GM23338 (cell line): Measurements from ENCODE around the genes EPHA8, HTR1D and IL22RA1.

DNA sequence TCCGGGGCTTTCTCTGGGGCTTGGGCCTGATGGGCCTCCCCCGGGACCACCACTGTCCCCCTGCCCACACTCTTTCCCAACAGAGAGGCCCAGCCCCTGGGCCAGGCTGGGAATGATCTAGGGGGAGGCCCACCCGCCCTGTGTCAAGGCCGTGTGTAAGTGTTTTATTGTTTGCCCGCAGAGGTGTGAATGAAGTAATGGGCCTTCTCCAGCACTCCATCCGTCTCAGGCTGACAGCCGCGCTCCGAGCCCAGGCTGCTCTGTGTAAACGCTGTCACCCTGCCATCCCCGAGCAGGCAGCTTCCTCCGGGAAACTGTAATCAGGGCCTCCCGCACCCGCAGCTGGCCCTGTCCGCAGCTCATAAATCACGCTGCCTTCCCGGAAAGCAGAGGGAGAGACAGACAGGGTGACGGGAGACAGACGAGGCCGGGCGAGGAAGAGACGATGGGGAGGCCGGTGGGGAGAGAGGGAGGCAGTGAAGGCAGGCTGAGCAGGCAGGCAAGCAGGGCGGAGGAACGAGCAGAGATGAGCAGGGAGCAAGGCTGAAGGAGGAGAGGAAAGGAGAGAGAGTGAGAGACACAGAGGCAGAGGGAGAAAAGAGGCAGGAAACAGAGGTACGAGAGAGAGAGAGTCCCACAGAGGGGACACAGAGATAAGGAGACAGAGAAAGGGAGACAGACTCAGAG lies 109.6 kb upstream of the ZBTB40 start:
- PRO-cap, result no peak
- RAMPAGE, long total RNA, result no peak

DNA sequence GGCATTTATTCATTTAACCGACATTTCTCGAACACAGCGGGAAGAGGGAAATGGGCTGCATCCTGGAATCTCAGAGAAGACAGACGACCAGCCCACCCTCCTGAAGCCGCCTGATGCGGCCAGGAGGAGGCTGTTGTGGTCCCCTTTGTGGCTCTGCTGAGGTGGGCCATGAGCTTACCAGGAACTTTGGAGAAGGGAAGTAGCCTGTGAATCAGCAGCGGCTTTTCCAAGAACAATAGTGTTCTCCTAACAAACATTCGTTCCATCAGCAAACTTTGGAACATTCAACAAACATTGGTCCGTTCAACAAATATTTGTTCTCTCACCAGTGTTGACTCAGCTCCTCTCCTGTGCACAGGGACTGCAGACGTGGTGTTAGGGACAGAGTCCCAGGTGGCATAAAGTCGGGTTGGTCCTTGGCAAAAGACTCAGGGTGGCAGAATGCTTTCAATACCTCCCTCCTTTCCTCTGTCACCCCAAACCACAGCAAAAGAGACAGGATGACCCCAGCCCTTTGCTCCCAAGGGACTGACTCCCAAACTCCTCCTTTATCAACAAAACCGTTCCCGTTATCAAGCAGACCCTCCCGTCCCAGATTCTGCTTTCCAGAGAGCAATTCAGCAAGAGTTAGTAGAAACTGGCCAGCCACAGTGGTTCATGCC lies 103.2 kb upstream of the ZBTB40 start:
- PRO-cap, result no peak
- RAMPAGE, long total RNA, result no peak

DNA sequence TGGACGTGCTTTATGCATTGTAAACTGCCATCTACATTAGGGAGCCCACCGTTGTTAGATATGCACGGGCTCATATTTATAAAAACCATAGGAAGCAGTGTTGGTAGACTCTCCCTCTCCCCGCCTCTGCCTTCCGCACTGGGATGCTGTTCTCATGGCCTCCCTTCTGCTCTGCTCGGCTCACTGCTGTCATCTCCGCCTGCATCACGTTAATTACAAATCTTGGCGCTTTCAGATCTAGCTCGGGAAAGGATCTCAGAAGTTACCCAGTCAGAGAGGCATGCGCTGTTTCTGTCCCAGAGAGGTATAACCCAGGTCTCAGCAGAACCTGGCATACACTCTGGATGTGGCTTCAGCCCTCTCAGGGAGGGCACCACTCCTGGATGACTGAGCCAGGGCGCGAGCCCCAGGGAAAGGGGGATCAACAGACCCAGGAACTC lies 101.6 kb upstream of the ZBTB40 start:
- PRO-cap, result no peak
- RAMPAGE, long total RNA, result no peak

GRCh38 chr1:22563202-22563663 lies at the start of gene EPHA8:
Gene EPHA8, plus strand, starts transcription at chr1:22563489.
- PRO-cap, result bidirectional peak, plus-strand start at chr1:22563507, minus-strand start at chr1:22563397
- RAMPAGE, long total RNA, result no peak

DNA sequence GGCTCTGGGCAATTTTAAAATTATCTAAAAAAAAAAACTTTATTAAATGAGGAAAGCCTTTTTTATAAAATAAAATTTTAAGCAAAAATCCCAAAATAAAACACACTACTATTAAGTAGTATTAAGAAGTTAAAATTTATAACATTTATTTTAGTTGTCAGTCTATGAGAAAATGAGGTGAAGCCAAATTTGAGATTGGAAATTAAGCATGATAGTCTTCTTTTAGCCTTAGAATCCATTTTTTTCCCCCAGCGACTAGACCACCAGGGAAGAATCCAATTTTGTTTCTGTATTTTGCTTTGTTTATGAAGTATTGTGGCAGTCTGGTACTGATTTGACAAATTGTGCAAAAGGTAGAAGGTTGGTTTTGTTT lies 7.8 kb downstream of the KDM1A start:
- PRO-cap, result no peak
- RAMPAGE, long total RNA, result no peak

DNA sequence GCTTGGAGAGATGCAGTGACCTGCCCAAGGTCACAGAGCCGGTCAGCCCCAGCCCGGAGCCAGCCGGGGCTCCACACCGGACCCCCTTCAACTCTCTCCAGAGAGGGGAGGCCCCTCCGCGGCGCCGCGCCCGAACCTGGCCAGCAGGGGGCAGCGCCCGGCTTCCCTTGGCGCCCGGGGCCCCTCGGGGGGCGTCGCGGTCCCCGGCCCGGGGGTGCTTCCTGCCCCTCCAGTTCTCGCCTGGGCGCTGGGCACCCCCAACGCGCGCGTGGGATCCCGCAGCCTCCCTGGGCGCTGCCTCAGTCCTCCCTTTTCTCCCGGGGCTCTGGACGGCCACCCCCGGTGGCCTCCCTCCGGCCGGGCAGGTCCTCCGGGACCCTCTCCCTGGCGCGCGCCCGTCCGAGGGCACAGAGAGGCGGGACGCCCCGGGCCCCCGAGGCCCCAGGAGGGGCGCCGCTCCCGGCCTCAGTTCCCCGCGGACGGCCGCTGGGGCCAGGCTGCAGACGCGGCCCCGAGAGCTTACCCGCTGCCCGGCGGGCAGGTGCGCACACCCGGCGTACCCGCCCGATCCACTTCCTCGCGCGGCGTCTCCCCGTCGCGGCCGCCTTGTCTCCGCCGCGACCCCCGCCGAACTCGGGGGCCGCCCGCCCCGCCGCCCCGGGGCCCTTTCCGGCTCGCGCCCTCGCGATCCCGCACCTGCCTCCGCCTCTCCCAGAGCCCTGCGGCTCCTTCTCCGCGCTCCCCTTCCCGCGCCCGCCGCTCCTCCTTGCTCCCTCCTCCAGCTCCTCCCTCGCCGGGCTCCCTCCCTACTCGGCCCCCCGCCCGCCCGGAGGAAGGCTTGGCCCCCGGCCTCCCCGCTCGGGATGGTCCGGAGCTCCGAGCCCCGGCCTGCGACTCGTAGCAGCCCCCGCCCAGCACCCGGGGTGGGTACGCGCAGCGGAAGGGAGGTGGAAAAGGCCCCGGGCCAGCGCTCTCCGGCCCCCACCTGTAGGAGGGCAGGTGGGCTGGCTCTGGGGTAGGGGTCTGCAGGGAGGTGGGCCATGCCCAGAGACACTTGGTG lies at the start of gene HTR1D:
TSS of gene HTR1D (minus strand) at position 735 of the 1,060 bp plus-strand sequence.
- PRO-cap, result bidirectional peak, plus-strand start at position 831 of the sequence, minus-strand start at position 732 of the sequence; bidirectional peak, plus-strand start at position 900 of the sequence, minus-strand start at position 897 of the sequence
- RAMPAGE, long total RNA, result no peak

DNA sequence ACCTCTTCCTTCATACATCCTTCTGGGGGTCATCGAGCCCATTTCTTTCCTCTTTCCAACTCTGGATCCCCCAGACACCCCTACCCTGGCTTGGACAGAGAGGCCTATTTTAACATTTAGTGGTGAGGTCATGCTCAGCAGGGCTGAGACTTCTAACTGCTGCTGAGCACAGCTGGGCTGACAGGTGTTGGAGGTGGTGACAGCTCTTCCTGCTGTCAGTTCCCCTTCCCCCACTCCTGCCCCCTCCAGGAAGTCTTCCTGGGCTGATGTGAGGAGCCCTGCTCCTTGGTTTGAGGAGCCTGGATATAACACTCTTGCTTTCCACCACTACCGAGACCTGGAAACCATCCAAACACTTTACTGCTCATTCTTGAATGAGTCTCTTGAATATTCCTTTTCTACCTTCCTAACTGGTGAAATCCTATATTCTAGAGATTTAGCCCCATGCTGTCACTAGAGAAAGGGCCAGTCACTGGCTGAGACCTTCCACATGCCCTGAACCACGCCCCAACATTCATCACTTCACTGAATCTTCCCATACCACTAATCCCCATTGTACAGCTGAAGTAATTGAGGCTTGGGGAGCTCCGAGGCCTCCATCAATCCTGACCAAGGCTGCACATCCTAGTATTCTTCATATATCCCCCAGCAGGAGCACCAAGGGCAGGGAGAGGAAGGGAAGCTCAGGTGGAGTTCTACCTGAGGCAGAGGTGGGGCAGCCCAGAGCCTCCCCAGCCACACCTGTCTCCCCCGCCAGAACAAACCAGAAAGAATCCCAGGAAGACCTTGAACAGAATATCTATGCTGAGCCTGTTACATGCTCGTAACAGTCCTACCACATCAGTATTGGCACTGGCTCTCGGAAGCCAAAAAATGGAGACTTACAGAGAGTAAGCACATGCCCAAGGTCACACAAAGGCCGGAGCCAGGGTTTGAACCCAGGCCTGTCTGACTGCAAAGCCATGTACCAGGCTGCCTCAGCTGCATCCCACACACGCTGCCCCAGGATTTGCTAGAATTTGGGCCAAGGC lies 4.9 kb downstream of the E2F2 start:
- PRO-cap, result no peak
- RAMPAGE, long total RNA, result no peak

- PRO-cap, result no peak
- RAMPAGE, long total RNA, result no peak
These were observed 1.8 kb upstream of the ID3 start for GRCh38 chr1:23561083-23561543.

DNA sequence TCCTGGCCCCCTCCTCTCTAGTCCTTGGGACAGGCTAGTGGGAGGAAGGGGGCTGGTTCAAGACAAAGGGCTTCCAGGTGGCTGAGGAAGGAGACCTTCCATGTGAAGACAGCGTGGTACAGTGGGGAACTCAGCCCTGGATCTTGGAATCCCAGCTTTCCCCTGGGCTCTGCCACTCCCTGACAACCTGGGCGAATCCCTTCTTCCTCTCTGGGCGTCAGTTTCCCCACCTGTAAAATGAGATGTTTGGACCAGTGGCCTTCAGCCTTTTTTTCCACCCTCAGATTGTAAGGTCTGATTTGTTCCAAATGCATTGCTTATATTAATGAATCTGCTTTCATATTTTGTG lies 9.9 kb upstream of the ID3 start:
- PRO-cap, result bidirectional peak, plus-strand start at position 101 of the sequence, minus-strand start at position 123 of the sequence
- RAMPAGE, long total RNA, result no peak

GRCh38 chr1:23618983-23620182 lies 60.1 kb upstream of the ID3 start:
- PRO-cap, result bidirectional peak, plus-strand start at chr1:23619947, minus-strand start at chr1:23619851
- RAMPAGE, long total RNA, result no peak

DNA sequence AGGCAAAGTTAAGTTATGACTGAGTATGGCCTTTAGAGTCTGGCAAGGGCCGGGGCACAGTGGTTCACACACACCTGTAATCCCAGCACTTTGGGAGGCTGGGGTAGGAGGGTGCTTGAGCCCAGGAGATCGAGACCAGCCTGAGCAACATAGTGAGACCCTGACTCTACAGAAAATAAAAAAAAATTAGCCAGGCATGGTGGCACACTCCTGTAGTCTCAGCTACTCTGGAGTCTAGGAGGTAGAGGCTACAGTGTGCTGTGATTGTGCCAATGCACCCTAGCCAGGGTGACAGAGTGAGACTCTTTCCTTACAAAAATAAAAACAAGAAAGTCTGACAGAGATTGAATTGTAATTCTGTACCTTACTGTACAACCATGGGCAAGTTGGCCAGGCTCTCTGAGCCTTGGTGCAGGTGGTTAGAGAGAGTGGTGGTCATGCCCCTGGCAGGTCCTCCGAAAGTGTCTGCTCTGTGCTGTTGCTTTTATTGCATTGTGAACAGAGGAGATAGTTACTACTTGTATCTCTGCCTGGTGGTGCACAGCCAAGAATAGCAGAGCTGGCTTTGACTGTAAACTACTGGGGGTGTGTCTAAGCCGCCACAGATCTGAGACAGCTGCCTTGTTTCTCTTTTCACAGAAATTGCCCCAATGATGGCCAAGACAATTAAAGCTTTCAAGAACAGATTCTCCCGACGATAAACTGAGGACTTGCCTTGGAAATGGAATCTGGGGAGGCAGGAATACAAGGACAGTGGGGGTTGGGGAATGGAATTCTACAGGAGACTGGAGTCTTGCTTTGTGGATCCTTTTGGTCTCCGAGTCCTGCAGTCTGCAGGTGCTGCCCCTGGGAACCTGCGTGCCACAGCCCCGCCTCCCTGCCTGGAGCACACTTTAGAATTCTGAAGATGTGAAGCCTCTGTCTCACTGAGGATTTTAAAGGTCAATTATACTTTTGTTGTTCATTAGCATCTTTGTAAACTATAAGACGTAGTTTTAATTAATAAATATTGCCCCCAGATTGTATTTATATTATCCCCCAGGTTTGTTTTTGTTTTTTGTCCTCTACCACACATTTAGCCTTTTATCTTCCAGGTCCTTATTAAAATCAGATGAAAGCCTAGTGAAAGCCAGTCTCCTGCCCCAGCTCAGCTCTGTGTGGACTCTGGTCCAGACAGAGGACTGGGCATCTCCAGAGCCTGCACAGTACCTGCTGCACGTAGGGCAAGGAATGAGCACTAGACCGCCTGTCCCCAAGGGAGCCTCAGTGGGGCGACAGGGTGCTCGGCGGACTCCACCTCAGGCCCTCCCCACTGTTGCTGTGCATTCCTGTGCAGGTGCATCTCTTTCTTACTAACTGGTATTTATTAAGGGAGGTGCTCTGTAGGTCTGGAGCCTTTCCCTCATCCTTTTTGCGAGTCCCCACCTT lies 16.1 kb downstream of the ELOA start:
- PRO-cap, result no peak
- RAMPAGE, long total RNA, result no peak

DNA sequence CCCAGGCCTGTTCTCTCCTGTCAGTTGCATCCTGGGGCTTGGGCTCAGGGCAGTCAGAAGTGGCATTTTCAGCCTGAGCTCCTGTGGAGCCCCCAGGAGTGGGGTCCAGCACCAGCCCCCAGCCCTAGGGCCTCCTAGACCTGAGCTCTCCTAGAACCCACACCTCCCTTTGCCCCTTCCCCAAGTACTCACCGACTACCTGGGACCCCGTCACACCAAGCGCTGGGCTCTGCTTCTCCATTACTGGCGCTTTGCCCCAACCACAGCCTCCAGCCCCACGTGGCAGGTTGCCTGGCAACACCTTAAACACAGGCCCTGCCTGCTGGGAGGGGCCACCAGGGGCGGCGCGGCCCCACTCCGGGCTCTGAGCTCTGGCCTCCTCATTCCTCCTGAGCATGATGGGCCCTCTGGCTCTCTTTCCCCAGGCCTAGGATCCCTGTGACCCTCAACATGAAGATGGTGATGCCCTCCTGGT lies 2.4 kb downstream of the LYPLA2 start:
- PRO-cap, result no peak
- RAMPAGE, long total RNA, result no peak

GRCh38 chr1:23837775-23838152 lies 12.5 kb upstream of the HMGCL start:
- PRO-cap, result bidirectional peak, plus-strand start at chr1:23838074, minus-strand start at chr1:23837955
- RAMPAGE, long total RNA, result no peak

- PRO-cap, result unidirectional peak, plus-strand start at chr1:23867896
- RAMPAGE, long total RNA, result no peak
These were observed 522 bp downstream of the FUCA1 start for GRCh38 chr1:23867401-23868135.

DNA sequence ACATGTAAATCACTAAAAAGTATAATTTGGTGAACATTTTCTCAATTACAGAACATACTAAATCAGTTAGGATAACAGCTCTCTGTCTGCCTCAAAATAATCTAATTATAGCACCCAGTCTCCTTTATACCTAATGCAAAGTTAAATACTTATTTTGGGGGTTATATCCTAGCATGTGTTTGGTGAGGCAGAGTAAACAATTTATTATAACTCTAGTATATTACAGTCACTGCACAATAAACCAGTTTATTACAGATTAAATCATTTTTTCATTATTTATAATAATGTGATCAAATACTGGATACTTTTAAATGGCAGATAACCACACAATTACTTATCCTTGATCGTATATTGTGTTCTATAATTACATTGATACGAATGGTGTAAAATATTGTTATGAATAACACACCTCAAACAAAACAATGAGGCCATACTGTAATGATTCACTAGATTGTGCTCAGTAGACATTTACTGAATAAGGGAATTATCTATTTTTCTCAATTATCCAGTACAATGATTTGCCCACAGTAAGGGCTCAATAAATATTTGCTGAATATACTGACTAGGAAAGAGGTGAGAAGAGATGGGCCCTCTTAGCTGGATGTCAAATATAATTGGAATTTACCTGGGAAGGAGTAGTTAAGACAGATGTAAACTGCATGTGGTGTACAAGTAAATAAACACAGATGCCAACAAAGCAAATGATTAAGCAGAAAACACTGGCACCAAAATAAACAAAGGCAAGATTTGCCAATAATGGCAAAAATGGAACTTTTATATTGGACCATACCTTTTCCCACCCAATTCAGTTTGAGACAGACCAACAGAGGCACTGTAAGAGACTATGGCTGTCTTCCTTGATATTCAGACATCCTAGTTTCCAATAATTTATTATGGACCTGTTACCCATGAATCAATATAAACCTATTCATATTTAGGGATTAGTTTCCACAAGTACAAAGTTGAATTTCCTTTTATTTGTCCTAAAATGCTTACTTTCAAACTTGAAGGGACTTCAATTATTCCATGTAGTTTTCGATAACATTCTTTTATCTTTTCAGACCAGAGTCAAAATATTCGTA lies 7.2 kb downstream of the PNRC2 start:
- PRO-cap, result no peak
- RAMPAGE, long total RNA, result no peak

DNA sequence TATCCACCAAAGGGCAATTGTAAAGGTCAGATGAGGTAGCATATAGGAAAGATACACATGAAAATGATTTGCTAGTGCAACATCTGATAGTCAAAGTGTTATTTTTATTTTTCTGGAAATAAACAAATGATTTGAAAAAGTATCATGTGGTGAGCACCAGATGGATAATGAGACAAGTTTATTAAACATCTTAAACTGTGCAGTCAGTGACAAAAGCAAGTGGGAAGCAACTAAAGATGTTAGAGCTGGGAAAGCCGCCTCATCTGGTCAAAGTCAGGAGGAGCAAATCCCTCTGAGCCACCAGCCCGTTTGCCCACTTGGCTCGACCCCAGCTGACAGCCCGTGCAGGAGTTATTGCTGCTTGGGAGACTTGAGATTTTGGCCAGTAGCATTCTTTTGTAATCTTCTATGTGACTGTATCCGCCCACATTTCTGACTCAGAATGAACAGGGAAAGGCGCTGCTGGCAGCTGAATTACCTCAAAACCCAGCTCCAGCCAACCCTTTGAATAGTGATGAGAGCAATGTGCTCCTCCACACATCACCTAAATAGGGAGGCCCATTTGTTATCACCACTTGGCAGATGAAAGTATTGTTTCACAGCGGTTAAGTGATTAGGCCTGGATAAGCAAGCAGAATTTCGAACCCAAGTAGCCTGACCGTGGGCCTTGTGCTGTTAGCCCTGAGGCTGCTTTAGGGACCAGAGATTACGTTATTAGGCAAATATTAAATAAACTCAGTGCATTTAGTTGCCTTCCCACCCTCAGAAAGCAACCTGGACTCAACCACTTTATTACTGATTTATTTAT lies 65.7 kb downstream of the MYOM3 start:
- PRO-cap, result no peak
- RAMPAGE, long total RNA, result no peak

DNA sequence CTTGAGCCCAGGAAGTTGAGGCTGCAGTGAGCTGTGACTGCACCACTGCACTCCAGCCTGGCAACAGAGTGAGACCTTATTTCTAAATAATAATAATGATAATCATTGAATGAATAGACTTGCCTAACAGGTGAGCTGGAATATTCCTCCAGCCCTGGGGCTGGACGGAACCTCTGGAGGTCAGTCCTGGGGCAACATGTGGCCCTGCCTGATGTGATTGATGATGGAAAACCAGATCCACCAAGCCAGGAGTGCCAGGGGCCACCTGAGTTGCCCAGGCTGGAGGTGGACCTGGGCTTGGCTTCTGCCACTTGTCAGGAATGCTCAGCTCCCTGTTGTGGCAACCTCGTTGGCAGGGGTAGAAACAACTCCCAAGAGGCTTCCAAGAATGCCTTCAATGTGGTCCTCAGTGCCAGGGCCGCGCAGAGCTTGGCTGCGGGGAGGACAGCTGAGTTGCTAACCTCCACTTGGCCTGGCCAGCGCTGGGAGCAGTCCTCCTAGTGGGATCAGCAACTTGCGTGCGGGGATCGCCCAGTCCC lies 9.1 kb downstream of the MYOM3 start:
- PRO-cap, result no peak
- RAMPAGE, long total RNA, result no peak

DNA sequence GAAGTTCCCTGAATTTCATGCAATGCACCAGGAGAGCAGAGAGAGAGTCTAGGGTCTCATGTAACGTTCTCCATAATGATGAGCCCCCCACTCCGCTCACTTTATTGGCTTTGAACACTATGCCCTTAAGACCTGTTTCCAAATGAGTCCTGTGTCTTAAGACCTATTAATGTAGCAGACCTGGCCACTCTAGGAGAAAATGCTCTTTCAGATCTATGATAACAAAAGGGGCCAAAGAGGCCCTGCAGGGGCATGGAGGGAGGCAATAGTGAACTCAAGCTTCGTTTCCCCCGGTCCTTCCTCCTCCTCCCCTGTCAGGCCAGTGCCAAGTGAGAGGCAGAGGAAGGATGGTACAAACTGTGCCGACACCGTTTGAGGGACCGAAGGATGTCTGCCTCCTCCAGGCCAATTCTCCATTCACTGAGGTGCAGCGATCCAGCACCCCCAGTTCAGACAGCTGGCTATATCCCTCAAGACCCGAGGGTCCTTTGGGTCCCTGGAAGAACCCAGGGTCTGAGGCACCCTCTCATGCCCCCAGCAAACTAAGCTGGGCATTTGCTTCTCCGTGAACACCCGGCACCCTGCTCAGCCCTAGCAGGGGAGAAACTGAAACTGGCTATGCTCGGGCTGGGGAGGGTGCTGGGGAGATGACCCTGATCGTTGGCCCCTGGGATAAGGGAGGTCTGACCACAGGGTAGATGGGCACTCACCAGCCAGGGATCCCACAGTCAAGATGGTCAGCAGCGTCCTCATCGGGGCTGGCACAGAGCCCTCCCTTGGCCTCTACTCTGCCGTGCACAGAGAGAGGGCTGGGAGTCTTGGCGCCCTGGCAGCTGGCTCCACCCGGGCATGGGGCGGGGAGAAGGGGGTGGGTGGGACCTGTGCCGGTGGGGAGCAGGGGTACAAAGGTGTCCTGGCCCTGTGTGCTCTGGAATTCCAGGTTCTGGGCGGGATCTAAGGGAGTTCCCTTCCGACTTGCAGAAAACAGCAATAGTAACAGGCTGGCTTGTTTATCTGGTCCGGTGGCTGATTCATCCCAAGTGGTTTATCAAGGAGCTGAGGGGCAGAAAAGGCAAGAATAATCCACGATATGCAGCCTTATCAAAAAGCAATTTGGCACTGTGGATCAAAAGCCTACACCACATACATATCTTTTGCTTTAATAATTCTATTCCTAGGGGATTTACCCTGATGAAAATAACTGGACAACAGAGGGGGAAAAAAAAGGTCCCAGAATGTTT lies at the start of gene IL22RA1:
TSS of gene IL22RA1 (minus strand) at position 811 of the 1,241 bp plus-strand sequence.
- PRO-cap, result no peak
- RAMPAGE, long total RNA, result no peak

- PRO-cap, result no peak
- RAMPAGE, long total RNA, result no peak
These were observed 1.1 kb downstream of the IFNLR1 start for GRCh38 chr1:24185837-24186594.

GRCh38 chr1:24203289-24203785 lies 16.2 kb upstream of the IFNLR1 start:
- PRO-cap, result no peak
- RAMPAGE, long total RNA, result no peak